Kidney epithelial cell (primary cell): ENCODE measurements around a stretch of chr1.

DNA sequence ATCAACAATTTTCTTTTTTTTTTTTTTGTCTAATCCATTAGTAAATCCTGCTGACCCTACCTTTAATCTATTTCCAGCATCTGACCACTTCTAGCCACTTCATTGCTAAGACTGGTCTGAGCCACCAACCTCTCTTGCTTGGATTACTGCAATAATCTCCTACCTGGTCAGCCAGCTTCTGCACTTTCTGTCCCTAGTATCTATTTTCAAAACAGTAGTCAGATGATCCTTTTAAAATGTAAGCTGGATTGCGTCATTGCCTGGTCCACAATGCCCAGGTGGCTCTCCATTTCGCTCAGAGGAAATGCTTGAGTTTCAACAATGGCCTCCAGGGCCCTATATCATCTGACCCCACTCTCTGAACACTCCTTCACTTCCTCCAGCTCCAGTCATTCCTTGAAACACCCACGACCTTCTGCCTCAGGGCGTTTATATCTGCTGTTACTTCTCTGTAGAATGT is 2.3 kb downstream of the FYB2 start:
- RAMPAGE, long total RNA: no peak
- RRBS: no CpG with 5 or more reads among the region's 4 CpGs

DNA sequence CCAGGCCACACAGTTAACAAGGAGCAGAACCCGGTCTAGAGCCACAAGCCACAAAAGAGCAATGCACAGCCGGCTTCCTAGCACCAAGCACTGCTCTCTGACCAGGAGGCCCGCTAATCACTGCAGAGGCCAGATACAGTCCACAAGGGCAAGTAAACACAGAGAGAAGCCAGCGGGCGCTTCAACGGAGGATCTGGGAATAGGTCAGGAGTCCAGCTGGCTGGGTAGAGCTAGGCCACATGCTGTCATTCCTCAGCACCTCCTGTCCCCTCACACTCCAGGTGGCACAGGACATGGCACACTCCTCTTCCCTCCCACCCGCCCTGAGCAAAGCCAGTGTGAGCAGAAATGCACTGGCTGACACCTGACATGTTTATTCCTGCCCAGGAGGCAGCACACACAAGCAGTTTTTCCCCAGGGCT is 405 bp downstream of the FYB2 start:
- RAMPAGE, long total RNA: no peak
- RRBS: no CpG with 5 or more reads among the region's 7 CpGs

- RAMPAGE, long total RNA: no peak
These were observed 39.4 kb downstream of the C8A start for GRCh38 chr1:56894081-56894375.

- RAMPAGE, long total RNA: no peak
- RRBS: no CpG with 5 or more reads among the region's 3 CpGs
These were observed 1.5 kb upstream of the C8B start for GRCh38 chr1:56967317-56967681.

DNA sequence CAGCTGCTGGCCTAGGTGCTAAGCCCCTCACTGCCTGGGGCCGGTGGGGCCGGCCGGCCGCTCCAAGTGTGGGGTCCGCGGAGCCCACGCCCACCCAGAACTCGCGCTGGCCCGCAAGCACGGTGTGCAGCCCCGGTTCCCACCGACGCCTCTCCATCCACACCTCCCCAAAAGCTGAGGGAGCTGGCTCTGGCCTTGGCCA is 80.3 kb downstream of the DAB1 start:
- RAMPAGE, long total RNA: no peak
- RRBS: no CpG with 5 or more reads among the region's 14 CpGs

GRCh38 chr1:57599128-57599819 is 175.4 kb upstream of the DAB1 start:
- RAMPAGE, long total RNA: no peak
- RRBS: no CpG with 5 or more reads among the region's 8 CpGs

- RAMPAGE, long total RNA: no peak
- RRBS: no CpG with 5 or more reads among the region's 1 CpG
These were observed 546.5 kb downstream of the OMA1 start for GRCh38 chr1:57999996-58000362.

DNA sequence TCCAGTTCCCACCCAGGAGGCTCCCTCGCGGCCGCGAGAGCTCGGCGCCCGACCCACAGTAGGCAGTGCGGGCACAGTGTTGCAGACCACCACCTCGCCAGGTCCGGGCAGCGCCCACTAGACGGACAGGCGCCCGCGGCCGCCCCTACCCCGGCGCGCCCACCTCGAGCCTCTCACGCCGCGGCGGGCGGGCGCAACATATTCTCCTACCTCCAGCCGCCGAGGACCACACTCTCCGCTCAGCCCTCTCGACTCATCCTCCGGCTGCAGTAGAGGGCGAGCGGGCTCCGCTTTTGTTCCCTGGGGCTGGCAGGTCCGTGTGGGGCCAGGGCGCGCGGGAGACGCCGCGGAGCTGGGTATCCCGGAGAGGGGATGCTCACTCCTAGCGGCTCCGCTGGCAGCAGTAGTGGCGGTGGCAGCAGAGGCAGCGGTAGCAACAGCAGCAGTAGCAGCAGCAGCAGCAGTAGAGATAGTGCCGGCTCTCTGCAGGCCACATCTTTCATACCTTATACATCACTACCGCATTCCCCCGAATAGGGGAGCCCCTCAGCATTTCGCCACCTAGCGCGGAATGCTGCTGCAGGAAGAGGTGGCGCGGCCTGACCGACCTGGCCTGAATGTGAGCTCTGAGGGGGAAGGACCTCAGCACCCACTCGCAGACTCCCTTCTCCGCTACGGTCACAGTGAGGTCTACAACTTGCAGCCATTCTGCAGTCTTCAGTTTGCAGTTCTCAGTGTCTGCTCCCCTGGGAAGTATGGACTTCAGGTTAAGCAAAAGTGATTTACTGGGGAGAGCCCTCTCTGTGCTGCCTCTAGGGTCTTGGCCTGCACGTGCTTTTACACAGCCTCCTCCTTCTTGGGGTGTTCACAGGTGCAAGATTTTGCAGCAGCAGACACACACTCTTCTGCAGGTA is 296.2 kb downstream of the OMA1 start:
- RAMPAGE, long total RNA: no peak
- RRBS: under 1% methylated on average over 8 of the region's 59 CpGs

- RAMPAGE, long total RNA: no peak
- RRBS: no CpG with 5 or more reads among the region's 10 CpGs
These were observed 154.4 kb downstream of the OMA1 start for GRCh38 chr1:58391999-58392724.

- RAMPAGE, long total RNA: no peak
- RRBS: 0% methylated on average over 6 of the region's 43 CpGs
These were observed 568 bp downstream of the OMA1 start for GRCh38 chr1:58545777-58546538.

DNA sequence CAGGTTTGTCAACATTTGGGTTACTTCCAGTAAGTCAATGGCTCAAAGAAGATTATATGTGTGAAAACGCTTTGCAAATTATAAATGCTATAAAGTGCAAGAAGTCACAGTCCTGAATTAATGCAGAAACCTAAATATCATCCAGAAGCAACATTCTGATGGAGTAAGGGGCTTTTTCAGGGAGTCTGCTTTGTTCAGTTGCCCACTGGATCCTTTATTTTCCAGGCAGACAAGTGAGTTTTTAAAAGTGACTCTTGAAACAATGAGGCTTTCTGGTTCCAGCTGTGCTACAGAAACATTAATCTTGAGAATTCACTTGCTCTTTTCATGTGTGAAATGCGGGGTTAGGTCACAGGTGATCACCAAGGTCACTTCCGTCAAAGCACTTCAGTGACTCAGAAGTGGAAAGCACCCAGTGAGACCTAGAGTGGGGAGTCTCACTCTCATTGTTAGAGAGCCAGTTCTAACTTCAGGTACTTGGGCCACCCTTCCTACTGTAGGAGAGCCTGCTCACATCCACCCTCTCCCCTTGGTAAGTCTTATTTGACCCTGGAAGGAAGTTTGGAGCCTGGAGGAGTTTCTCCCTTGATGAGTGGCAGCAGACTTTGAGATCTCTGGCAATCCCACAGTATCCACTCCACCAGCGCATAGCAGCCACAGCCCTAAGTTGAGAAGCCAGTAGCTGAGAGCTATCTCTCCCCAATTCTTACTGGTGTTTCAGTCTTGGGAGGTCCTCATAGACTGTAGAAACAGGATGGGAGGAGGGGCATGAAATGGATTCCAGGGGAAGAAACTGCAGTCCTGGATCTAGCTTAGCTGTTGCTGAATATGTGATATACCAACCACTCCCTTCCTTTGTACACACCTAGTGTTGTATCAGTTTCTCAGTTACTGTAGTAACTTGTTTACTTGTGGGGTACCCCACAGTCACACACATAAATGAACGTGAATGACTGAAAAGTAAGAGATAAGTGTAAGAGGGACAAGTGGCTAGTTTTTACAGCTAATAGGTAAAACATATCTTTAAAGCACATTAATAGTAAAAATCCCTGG is 3.2 kb downstream of the TACSTD2 start:
- RAMPAGE, long total RNA: no peak
- RRBS: no CpG with 5 or more reads among the region's 5 CpGs

- RAMPAGE, long total RNA: start-site peak on the plus strand at chr1:58576121-58576287, 14 and 9 reads in 2 replicates
- RRBS: 8% methylated on average over 4 of the region's 14 CpGs
These were observed 1.1 kb downstream of the TACSTD2 start for GRCh38 chr1:58575997-58576284.

DNA sequence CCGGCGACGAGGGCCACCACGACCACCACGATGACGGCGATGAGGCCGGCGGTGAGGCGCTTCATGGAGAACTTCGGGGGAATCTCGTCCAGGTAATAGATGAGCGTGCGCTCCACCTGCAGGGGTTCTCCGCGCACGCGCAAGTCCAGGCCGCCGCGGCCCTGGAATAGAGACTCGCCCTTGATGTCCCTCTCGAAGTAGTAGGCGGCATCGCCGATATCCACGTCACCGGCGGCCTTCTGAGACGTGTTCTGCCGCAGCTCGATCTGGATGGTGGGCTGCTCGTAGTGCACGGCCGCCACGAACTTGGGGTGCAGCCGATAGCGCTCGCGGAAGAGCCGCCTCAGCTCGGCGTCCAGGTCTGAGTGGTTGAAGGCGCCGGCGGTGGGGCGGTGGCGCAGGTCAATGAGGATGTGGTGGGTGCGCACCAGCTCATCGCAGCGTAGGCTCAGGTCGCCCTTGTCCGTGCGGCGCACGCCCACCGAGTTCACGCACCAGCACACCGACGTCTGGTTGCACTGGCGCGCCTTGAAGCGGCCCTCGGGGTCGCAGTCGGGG is 688 bp downstream of the TACSTD2 start:
- RAMPAGE, long total RNA: no peak
- RRBS: 4% methylated on average over 8 of the region's 66 CpGs

GRCh38 chr1:58586231-58586654 is 9.2 kb upstream of the TACSTD2 start:
- RAMPAGE, long total RNA: no peak
- RRBS: no CpG with 5 or more reads among the region's 4 CpGs

GRCh38 chr1:58782598-58782724 is 1.4 kb downstream of the JUN start:
- RAMPAGE, long total RNA: no peak
- RRBS: 3% methylated on average over 5 of the region's 16 CpGs

DNA sequence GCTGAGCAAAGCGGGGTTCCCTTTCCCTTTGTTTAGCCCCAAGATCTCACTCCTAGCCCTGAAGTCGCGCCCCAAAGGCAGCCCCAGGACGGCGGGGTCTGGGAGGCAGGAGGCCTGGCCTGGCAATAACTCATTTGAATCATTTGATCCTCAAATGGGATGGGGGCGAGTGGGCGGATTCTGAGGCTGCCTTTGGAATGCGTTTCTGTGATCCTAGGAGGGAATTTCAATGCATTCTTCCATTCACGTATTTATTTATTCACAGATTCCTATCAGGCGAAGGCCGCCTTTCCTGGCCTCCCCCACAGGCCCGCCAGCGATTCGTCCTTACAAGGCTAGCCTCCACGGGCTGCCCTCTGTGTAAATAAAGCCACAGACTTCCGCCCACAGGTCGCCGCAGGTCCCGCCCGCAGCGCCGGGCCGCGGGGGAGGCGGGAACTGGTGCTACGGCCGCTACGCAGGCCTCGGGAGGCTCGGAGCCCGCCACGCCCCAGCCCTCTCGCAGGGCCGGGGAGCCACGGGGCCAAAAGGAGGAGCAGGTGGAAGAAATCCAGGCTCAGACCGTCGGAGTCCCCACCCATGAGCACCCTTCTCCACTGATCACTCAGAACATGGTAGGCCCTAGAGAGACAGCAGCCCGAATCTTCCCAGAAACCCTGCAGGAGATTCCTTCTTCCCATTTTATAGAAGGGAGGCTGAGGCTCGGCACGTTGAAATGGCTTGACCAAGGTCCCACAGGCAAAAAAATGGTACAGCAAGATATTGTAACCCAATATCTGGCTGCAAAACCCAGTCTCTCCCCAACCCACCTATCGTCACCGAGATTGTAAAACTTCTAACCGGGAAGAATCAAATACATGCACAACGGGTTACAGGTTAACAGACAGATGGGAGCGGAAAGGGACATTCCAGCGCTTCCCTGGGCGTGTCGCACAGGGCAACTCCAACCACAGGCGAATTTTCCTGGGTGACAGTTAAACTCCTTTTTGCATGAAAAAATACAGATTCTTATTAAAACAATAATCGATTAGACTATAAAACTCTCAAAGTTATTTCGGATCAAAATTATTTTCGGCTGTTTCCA is 31.5 kb upstream of the JUN start:
- RAMPAGE, long total RNA: no peak
- RRBS: 1% methylated on average over 10 of the region's 52 CpGs

- RAMPAGE, long total RNA: no peak
- RRBS: no CpG with 5 or more reads among the region's 3 CpGs
These were observed 157.8 kb upstream of the JUN start for GRCh38 chr1:58941669-58942079.

GRCh38 chr1:58968290-58969141 is 184.7 kb upstream of the JUN start:
- RAMPAGE, long total RNA: no peak
- RRBS: no CpG with 5 or more reads among the region's 5 CpGs

DNA sequence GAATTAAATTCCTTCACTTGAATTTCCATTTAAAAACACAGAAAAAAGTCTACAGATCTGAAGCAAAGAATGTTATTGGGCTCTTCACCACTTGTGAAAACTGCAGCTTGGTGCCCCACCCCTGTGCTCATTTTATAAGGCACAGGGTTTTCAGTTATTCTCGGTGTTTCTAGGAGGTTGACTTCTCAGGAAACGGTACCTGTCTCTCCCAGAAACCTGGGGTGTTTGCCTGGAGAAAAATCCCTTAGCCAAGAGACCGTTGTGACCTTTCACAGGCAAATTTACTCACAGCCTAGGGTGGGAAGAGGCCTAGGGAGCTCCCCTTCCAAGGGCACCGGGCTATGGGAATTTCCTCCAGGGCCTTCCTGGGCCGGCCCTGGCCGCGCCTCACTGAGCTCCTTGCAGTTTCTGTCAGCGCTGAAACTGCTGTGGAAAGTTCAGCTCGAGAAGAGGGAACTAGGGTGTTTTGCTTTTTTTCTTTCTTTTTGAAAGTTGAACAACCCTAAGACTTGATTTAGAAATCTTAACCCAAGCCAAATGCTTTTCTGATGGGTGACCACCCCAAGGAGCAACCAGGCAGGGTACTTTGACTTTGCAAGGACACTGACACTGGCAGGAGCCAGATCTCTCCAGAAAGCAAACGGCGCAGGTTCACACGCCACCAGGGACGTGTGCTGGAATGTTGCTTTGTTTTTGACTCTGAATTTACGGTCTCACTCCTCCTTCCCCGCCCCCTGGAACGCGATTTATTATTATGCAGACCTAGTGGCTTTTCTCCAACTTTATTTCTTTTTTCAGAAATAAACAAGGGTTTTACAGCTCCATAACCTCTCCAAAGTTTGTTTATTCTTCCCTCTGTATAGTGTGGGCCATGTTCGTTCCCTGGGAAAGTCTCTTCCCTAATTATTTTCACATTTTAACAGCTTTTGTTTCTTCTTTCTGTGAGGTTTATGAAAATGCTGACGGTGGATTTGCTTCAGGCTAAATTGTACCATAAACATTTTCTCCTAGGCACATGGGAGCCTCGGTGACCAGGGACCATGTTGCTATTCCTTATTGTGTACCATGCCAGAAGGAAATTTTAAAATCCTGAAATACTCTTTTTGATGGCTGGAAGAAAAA is 229.6 kb upstream of the JUN start:
- RAMPAGE, long total RNA: no peak
- RRBS: no CpG with 5 or more reads among the region's 20 CpGs

DNA sequence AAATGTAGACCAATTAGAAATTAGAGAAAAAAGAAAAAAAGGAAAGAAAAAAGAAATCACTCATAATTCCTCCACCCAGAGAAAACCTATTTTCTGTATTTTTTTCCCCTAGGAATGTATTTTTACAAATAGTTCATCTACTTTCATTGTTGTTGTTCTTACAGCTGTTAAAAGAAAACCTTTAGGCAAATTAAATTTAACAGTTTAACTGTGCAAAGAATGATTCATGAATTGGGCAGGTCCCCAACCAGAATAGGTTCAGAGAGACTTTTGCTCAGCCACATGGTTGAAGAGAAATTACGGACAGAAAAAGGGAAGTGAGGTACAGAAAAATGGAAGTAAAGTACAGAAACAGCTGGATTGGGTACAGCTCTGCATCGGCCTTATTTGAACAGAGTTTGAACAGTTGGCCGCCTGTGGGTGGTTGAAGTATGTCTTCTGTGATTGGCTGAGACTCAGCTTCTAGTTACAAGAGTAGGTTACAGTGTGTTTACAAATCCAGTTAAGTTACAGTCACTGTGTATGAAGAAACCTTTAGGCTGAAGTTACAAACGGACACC is 210.0 kb downstream of the FGGY start:
- RAMPAGE, long total RNA: no peak
- RRBS: no CpG with 5 or more reads among the region's 4 CpGs